ENCODE measurements around the gene LRP11.

GRCh38 chr6:149694925-149695501 lies 22.9 kb downstream of the LATS1 start:
- PRO-cap, 5 experiments, result no peak in any of the 5 experiments
- RAMPAGE, long total RNA, 2 experiments, result no peak in any of the 2 experiments
- RRBS, result no CpG with 5 or more reads among the region's 5 CpGs

DNA sequence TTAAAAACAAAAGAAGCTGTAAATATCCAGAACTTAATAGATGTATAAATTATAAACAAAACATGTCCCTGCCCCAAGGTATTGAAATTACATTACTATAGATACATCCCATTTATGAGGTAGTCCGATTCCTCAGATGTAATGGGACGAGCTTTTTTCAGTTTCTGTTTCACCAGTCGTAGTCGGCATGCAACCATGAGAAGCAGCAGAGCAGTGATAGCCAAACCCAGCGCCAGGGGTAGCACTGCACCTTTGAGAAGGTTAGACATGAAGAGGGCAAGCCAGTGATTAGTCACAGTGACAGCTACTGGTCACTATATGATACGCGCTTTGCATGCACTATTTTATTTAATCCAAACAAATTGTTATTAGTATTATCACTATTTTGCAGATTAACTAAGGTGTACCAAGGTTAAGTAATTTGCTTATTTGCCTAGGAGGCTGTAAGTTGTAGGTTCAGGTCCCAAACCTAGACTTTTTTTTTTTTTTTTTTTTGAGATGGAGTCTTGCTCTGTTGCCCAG lies 43.6 kb downstream of the LRP11 start:
- PRO-cap, 5 experiments, result no peak in any of the 5 experiments
- RAMPAGE, long total RNA, 2 experiments, result no peak in any of the 2 experiments
- RRBS, result no CpG with 5 or more reads among the region's 7 CpGs

GRCh38 chr6:149822923-149823554 lies 41.1 kb downstream of the LRP11 start:
- PRO-cap, 5 experiments, result no peak in any of the 5 experiments
- RAMPAGE, long total RNA, 2 experiments, result no peak in any of the 2 experiments
- RRBS, result no CpG with 5 or more reads among the region's 5 CpGs

GRCh38 chr6:149831257-149831739 lies 32.9 kb downstream of the LRP11 start:
- PRO-cap, 5 experiments, result no peak in any of the 5 experiments
- RAMPAGE, long total RNA, 2 experiments, result no peak in any of the 2 experiments
- RRBS, result no CpG with 5 or more reads among the region's 6 CpGs

GRCh38 chr6:149863037-149863586 lies 1.0 kb downstream of the LRP11 start:
- PRO-cap, 5 experiments, result peak in 5 of 5 experiments; most common plus-strand start chr6:149863394 (in 5); most common minus-strand start chr6:149863235 (in 5)
- RAMPAGE, long total RNA, 2 experiments, result no peak in any of the 2 experiments
- RRBS, result 1% methylated on average over 18 of the region's 49 CpGs

GRCh38 chr6:149863587-149864562 lies at the start of gene LRP11:
TSS of gene LRP11 (minus strand) at chr6:149864359.
- PRO-cap, 5 experiments, result peak in 5 of 5 experiments; most common plus-strand start chr6:149864453 (in 2); most common minus-strand start chr6:149864346 (in 4)
- RAMPAGE, long total RNA, 2 experiments, result no peak in any of the 2 experiments
- RRBS, result 2% methylated on average over 28 of the region's 125 CpGs

GRCh38 chr6:149895163-149895633 lies 2.7 kb downstream of the RAET1E start:
- PRO-cap, 5 experiments, result no peak in any of the 5 experiments
- RAMPAGE, long total RNA, 2 experiments, result no peak in any of the 2 experiments
- RRBS, result no CpG with 5 or more reads among the region's 6 CpGs

GRCh38 chr6:149925321-149926695 lies 2.9 kb upstream of the RAET1G start:
- PRO-cap, 5 experiments, result peak in 1 of 5 experiments; most common minus-strand start chr6:149926296 (in 1)
- RAMPAGE, long total RNA, 2 experiments, result no peak in any of the 2 experiments
- RRBS, result 5% methylated on average over 12 of the region's 64 CpGs

GRCh38 chr6:149964837-149965709 lies 1.3 kb downstream of the ULBP1 start:
- PRO-cap, 5 experiments, result no peak in any of the 5 experiments
- RAMPAGE, long total RNA, 2 experiments, result no peak in any of the 2 experiments
- RRBS, result no CpG with 5 or more reads among the region's 77 CpGs

DNA sequence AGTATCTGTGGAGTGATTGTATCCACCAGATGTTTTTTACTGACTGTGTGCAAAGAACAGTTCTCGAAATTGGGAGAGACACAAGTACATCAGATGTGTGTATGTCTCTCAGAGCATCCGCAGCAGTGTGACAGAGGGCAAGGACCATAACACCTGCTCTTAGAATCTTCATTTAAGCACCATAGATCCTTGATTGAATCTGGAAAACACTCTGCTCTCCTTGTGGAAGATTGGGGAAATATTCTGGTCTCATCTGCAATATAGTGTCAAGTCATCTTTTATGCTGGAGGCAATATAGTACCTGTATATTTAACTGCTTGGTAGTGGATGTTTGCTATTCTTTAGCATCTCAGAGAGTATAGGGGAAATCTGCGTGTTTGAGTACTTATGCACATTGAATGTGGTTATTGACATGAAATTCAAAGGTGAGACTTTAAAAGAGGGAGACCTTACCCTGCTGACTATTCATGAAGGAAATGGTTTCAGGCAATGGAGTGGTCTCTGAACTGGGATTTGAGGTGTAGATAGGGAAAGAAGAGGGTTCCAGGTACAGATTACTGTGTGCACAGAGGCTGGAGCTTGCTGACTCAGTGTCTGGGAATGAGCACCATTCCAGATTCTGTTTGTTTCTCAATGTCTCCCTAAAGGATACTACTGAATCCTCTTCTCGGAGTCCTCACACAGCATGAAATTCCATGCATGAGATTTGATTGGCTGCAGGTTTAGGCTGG lies 48.7 kb downstream of the PPP1R14C start:
- PRO-cap, 5 experiments, result no peak in any of the 5 experiments
- RAMPAGE, long total RNA, 2 experiments, result no peak in any of the 2 experiments
- RRBS, result no CpG with 5 or more reads among the region's 4 CpGs

DNA sequence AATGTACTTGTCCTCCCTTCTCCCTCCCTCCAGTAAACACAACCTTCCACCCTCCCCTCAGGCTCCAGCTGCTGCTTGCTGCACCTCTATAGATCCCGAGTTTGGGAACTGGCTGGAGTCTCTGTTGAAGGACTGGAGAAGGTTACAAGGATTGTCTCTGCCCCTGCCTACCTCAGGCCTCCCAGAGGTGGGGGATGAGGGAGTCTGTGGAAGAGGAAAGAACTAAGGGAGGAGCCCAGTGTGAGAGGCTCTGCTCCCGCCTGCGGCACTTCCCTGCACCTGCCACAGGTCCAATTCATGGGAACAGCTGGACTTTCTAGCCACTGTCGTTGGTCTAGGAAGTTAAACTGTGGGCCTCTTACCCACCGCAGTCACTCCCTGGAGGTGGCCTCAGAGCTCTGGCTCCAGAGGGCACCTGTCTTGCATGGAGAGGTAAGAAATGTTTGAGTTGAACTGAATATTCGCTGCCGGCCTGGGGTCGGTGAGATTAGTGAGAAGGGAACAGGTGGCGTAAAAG lies 54.2 kb downstream of the PPP1R14C start:
- PRO-cap, 5 experiments, result no peak in any of the 5 experiments
- RAMPAGE, long total RNA, 2 experiments, result no peak in any of the 2 experiments
- RRBS, result no CpG with 5 or more reads among the region's 9 CpGs

DNA sequence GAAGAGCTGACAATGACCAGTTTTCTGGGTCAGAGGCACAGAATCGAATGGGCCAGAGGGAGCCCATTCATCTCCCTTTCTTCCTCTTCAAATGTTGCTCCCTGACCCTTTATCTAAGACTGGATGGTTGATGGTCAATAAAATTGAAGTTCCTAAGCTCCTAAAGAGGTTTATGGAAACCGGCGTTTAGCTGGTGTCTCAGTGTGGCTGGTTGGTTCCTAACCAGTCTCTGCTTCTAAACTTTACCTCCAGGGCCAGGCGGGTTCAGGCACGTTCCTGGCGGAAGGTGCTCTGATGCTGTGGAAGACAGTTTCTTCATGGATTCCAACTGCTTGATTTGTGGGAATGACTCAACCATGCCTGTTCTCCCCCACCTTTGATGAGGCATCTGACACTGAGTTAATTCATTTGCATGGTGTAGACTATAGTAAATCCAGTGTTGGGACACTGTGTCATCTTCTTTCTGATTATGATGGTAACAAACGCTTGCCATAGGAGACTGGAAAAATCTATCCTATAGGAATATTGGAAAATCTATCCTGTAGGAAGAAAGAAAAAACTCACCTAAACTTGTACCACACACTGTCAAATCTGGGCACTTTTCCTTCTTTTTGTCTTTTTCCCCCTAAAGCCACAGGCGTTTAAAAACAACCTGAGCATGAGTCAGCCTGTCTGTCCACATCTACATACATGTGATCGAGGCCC lies 96.2 kb upstream of the IYD start:
- PRO-cap, 5 experiments, result no peak in any of the 5 experiments
- RAMPAGE, long total RNA, 2 experiments, result no peak in any of the 2 experiments
- RRBS, result no CpG with 5 or more reads among the region's 9 CpGs

GRCh38 chr6:150297218-150297535 lies 71.6 kb upstream of the IYD start:
- PRO-cap, 5 experiments, result no peak in any of the 5 experiments
- RAMPAGE, long total RNA, 2 experiments, result no peak in any of the 2 experiments
- RRBS, result no CpG with 5 or more reads among the region's 1 CpG

DNA sequence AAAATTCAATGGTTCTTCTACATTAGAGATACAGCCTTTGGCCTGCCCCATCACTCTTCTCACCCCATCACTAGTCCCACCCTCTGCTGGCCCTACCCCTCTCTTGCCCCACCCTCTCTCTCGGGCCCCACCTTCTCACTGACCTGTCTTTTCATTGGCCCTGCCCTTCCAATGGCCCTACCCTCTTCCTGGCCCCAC lies 107.3 kb upstream of the PLEKHG1 start:
- PRO-cap, 5 experiments, result no peak in any of the 5 experiments
- RAMPAGE, long total RNA, 2 experiments, result no peak in any of the 2 experiments
- RRBS, result no CpG with 5 or more reads among the region's 1 CpG

DNA sequence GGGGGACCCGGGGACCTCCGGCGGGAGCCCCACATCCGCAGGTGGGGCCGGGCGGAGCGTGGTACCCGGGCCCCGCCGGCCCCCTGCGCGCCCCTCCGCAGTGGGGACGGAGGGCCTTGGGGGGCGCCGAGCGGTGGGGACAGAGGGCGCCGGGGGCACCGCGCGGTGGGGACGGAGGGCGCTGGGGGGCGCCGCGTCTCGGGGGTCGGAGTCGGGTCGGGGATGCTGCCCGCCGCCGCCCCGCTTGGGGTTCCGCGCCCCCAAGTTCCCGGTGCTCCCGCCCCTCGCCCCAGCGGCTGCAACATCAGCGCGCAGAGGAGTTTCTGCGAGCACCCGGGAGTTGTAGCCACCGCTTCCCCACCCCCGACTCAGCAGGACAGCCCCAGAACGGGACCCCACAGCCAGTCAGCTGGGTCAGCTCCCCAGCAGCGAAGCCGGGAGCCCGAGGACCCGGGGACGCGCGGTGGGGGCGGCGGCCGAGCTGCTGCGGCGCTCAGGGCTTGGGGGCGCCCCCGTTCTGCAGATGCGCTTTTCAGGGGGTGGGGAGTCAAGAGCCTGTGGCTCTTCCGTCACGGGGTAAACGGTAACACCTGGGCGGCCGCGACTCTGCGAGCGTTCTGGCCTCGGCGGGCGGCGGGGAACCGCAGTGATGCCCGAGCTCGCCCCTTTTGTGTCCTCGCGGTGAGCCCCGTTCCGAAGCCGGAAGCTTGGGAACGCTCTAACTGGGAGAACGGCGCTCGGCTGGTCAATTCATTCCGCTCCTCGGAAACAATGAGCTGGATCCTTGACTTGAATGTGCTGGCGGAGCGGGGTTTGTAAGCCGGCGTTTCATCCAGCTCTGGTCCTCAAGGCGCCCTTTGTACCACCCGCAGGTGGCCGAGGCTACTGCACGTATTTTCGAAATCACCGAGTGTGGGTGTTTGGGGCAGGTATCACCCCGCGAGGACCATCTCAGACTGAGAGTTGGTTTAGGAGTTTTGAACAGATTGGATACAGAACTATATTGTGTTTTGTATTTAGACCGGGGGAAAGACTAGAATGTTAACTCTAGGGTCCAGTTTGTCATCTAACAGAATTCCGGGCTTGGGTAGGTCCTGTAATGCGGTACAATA lies 740 bp downstream of the PLEKHG1 start:
- PRO-cap, 5 experiments, result peak in 5 of 5 experiments; most common plus-strand start position 615 of the sequence (in 3); most common minus-strand start position 830 of the sequence (in 5)
- RAMPAGE, long total RNA, 2 experiments, result no peak in any of the 2 experiments
- RRBS, result 4% methylated on average over 36 of the region's 104 CpGs

GRCh38 chr6:150622814-150624029 lies 23.5 kb downstream of the PLEKHG1 start:
- PRO-cap, 5 experiments, result no peak in any of the 5 experiments
- RAMPAGE, long total RNA, 2 experiments, result no peak in any of the 2 experiments
- RRBS, result no CpG with 5 or more reads among the region's 20 CpGs

DNA sequence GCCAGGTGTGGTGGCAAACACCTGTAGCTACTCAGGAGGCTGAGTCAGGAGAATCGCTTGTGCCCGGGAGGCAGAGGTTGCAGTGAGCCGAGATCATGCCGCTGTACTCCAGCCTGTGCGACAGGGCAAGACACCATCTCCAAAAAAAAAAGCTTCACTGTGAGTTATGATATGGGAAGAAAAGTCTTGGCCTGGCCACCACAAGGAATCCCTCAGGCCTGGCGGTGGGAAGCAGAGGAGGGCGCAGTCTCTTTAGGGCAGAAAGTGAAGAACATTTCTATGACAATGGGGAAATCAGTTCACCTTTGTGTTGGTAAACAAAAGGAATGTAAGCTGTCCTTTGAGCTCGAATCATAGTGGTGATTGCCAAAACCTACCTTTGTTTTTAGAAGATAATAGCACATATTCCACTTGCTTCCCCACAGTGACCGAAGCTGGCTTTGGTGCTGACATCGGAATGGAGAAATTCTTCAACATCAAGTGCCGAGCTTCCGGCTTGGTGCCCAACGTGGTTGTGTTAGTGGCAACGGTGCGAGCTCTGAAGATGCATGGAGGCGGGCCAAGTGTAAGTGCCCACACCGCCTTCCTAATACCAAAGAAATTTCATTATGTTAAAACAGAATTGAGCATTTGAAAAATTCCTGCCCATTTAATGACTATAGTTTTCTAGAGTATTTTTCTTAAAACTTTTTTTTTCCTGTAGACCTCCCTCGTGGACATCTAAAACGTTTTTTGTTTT lies 144.1 kb downstream of the MTHFD1L start:
- PRO-cap, 5 experiments, result no peak in any of the 5 experiments
- RAMPAGE, long total RNA, 2 experiments, result no peak in any of the 2 experiments
- RRBS, result no CpG with 5 or more reads among the region's 19 CpGs

DNA sequence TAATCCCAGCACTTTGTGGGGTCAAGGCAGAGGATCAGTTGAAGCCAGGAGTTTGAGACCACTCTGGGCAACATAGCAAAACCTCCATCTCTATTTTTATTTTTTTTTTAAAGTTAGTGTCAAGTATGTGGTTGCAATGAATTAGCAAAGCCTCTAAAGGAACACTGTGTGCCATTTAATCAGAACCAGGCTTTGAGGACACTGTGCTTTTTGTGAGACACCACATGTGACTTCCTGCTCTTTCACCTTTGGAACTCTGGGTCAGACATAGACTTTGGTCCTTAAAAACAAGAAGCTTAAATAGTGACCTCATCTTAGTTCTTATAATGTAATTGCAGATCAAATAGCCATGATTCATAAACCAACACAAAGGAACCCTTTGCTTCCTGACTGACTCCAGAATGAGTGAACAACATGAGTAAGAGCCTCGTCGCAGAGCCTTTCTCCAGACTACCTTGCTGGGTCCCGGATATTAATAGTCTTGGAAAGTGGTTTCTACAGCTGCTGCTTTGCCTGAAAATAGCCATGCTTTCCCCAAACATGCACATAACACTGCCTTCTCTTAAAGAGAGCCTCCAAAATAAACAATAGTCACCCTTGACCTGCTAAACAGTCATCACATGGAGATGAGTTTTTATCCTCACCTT lies 170.8 kb downstream of the MTHFD1L start:
- PRO-cap, 5 experiments, result peak in 2 of 5 experiments; most common plus-strand start position 399 of the sequence (in 2)
- RAMPAGE, long total RNA, 2 experiments, result no peak in any of the 2 experiments
- RRBS, result no CpG with 5 or more reads among the region's 3 CpGs

- PRO-cap, 5 experiments, result no peak in any of the 5 experiments
- RAMPAGE, long total RNA, 2 experiments, result no peak in any of the 2 experiments
- RRBS, result no CpG with 5 or more reads among the region's 10 CpGs
Observed at GRCh38 chr6:151242233-151242935, 2.6 kb downstream of the AKAP12 start.

DNA sequence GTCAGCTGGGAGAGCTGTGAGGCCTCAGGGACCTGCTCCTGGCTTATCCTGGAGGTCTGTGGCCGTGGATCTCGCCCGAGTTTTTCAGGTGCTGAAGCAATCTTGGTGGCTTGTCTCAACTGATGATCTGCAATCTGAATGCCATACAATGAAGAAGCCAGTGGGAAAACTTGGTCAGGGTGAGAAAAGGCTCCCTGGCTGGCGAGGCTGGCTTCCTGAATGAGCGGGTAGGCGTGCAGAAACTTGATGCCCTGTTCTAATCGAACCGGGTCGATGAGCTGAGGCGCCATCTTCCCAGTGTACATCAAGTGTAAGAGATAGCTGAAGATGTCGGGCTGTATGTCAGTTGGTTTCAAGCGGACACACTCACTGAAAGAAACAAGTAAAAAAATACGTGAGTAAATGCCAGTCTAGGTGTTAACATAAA lies 24.8 kb downstream of the ZBTB2 start:
- PRO-cap, 5 experiments, result no peak in any of the 5 experiments
- RAMPAGE, long total RNA, 2 experiments, result no peak in any of the 2 experiments
- RRBS, result no CpG with 5 or more reads among the region's 13 CpGs

Data from liver (tissue), 9 donors.